ENCODE measurements around a stretch of chr11.

GRCh38 chr11:69647395-69647959 is 6.5 kb downstream of the CCND1 start:
- RRBS, 2 experiments, result 80 to 97% methylated on average over 4 to 5 of the region's 19 CpGs

- RRBS, 2 experiments, result no CpG with 5 or more reads among the region's 11 CpGs
Observed at GRCh38 chr11:69859297-69859821, 40.1 kb upstream of the FGF3 start.

DNA sequence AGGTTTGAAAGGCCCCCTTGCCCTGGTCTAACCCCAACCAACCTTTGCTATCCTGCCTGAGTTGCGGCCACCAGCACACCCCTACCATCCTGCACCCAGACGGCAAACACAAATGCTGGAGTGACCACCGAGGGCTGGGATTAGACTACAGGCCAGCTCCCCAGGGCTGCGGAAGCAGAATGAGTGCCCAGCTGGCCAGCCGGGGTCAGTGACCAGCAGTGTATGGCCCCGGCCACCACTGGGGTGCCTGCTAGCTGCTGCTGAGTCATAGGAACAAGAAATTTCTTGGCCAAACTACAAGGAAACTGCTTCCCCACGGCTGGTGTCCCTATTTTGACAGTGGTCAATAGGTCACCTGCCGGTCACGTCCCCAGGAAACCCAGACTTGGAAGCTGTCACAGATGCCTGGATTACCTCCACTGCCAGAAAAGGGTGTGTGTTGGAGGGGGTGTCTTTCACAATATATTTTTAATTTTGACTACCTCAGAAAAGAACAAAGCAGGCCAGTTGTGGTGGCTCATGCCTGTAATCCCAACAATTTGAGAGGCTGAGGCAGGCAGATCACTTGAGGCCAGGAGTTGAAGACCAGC is 81.4 kb upstream of the FGF3 start:
- RRBS, 2 experiments, result no CpG with 5 or more reads among the region's 9 CpGs

GRCh38 chr11:69918093-69918719 is 99.0 kb upstream of the FGF3 start:
- RRBS, 2 experiments, result no CpG with 5 or more reads among the region's 28 CpGs

DNA sequence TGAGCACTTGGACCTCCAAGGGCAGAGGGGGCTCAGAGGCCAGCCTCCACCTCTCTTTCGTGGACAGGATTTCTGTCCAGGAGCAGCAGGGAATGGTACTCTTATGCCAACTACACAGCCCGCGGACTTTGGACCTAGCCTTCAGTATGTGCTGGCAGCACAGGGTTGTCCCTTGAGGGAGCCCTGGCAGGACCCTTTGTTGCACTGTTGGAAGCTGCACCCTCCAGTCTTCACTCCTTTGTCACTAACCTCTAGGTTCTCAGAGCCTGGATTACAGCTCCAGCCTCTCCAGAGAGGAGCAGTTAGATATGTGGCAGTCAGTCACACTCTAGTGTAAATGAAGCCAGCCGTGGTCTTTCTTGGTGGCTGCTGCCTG is 109.4 kb upstream of the ANO1 start:
- RRBS, 2 experiments, result no CpG with 5 or more reads among the region's 4 CpGs

- RRBS, 2 experiments, result 43 to 54% methylated on average over 3 of the region's 8 CpGs
Observed at GRCh38 chr11:69974463-69975021, 103.6 kb upstream of the ANO1 start.

- RRBS, 2 experiments, result 53 to 56% methylated on average over 3 of the region's 17 CpGs
Observed at GRCh38 chr11:69986739-69987551, 91.2 kb upstream of the ANO1 start.

GRCh38 chr11:70129122-70129553 is 51.0 kb downstream of the ANO1 start:
- RRBS, 2 experiments, result no CpG with 5 or more reads among the region's 13 CpGs

- RRBS, 2 experiments, result no CpG with 5 or more reads among the region's 10 CpGs
Observed at GRCh38 chr11:70139829-70140113, 61.7 kb downstream of the ANO1 start.

DNA sequence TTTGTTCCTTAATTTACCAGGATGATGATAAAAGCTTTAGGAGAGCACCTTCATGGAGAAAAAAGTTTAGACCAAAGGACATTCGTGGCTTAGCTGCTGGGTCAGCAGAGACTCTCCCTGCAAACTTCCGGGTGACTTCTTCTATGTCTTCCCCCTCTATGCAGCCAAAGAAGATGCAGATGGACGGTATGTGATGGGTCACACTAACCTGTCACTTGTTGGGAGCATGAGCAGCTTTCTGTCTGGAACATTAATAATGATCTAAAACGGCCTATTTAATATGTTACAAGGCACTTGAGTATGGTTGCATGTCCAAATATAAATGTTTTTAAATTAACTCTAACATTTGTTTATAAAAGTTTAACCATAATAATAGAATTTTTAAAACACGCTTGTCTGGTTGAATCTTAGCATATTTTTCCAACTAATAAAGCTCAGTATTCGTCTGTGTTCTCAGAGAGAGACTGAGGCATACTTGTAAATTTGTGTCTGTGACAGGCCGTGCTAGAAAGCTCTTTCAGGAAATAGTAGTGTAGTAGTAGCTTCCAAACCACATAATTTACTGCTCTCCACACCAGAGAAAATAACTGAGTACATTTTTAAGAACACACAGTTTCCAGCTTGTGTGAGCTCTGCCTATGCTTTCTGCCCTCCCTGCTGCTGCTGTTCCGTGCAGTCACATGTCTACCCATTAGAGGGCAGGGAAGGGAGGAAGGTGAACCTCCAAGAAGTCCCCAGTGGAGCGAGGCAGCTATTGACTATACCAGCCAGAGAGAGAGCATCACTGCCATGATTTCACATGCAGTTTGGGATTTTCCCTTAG is 20.1 kb upstream of the CTTN start:
- RRBS, 2 experiments, result no CpG with 5 or more reads among the region's 9 CpGs

- RRBS, 2 experiments, result no CpG with 5 or more reads among the region's 5 CpGs
Observed at GRCh38 chr11:70424566-70424847, 26.2 kb downstream of the CTTN start.

- RRBS, 2 experiments, result 84 to 90% methylated on average over 18 of the region's 52 CpGs
Observed at GRCh38 chr11:70486730-70487485, 88.6 kb downstream of the CTTN start.

- RRBS, 2 experiments, result no CpG with 5 or more reads among the region's 23 CpGs
Observed at GRCh38 chr11:70567557-70568436, 169.5 kb downstream of the CTTN start.

- RRBS, 2 experiments, result no CpG with 5 or more reads among the region's 10 CpGs
Observed at GRCh38 chr11:70627126-70627724, 228.9 kb downstream of the CTTN start.

- RRBS, 2 experiments, result no CpG with 5 or more reads among the region's 17 CpGs
Observed at GRCh38 chr11:70732767-70733187, 334.4 kb downstream of the CTTN start.

DNA sequence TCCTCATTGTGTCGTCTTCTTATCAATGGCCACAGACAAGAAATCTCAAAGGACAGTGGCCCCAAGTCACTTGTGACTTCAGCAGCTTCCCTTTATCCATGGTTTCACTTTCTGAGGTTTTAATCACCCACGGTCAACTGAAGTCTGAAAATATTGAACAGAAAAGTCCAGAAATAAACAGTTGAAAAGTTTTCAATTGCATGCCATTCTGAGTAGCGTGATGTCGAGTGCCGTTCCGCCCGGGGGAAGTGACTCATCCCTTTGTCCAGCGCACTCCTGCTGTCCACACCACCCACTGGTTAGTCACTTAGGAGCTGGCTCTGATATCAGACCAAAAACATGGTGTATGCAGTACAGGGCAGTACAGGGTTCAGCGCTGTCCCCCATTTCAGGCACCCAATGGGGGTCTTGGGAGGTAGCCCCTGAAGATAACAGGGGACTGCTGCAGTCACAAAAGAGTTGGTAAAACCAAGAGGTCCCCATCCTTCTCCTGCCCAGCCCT is 389.9 kb downstream of the CTTN start:
- RRBS, 2 experiments, result no CpG with 5 or more reads among the region's 9 CpGs

- RRBS, 2 experiments, result 74 to 76% methylated on average over 5 of the region's 38 CpGs
Observed at GRCh38 chr11:70826326-70827189, 425.8 kb downstream of the SHANK2 start.

GRCh38 chr11:70913413-70914447 is 338.6 kb downstream of the SHANK2 start:
- RRBS, 2 experiments, result 100% methylated on average over 1 of the region's 18 CpGs; no CpG with 5 or more reads in 1 of the 2 experiments

GRCh38 chr11:71205841-71206611 is 46.4 kb downstream of the SHANK2 start:
- RRBS, 2 experiments, result 1% methylated on average over 6 of the region's 27 CpGs

GRCh38 chr11:71248668-71249114 is 3.7 kb downstream of the SHANK2 start:
- RRBS, 2 experiments, result no CpG with 5 or more reads among the region's 8 CpGs